ENCODE results near the genes STXBP4 and TRIM25.

GRCh38 chr17:54302907-54303297, 480.2 kb downstream of the KIF2B start:
- PRO-cap: no peak
- RAMPAGE, long total RNA, 5 experiments: no peak in any of the 5 experiments
- RRBS: no CpG with 5 or more reads among the region's 1 CpG

DNA sequence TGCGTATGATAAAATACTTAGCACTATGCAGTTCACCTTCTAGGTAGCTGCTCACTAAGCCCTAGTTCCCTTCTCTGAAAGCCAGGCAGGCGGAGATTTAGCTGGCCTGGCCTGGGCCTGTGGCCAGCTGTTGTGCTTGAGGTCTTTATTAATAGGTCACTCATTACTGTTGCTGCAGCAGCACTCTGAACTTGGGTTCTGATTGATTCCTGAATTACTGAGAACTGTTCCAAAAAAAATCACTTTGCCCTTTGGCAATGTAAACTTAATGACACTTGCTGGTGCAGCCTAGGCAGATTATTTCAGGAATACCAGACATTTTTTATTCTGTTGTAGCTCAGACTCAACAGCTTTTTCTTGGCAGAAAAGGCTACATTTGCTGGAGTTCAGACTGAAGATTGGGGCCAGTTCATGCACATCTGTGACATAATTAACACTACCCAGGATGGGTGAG, 2.7 kb downstream of the TOM1L1 start:
- PRO-cap: unidirectional peak, minus-strand start at position 73 of the sequence
- RAMPAGE, long total RNA, 5 experiments: no peak in any of the 5 experiments
- RRBS: no CpG with 5 or more reads among the region's 2 CpGs

DNA sequence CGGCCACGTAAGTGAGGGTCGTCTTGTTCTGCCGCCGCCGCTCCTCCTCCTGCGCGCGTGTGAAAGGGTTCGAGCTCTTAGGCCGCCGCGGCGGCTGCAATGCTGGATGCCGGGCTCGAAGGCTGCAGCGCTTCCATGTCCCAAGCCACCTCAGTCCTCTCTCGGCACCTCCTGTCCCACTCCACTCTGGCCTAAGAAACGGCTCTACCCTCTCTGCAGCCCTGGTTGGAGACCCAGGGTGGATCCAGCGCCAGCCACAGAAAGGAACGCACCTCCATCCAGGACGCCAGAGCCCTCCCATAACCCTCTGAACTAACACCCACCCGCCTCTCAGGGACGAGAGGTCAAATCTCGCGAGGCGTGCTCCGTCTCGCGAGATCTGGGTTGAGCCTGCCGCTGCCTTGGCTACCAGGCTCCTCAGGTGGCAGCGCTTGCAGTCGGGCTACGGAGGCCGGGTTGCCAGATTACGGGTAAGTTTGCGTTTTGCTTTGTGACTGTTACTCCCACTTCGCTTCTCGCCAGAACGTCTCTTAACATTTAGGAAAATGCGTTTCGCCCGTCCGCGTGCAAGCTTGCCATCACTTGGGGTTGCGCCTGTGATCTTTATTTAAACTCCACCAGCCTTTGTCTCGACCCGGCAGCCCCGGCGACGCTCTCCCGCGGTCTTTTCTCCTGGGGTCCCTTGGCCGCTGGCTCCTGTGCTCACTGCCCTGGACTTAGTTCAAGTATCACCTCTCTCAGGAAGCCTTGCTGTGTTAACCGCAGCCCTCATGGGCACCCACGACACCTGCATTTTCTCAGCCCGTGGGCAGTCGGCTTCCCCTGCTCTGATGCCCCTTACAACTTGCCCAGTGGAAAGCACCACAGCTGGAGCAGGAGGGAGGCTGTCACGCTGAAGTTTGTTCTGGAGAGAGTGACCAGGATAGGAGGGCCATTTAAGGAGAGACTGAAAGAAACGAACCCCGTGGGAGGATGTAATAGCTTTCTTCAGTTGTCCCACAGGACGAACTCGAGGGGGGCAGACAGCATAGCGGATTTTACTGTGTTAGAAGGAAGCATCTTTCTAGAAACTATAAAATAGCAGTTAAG, at the start of gene STXBP4:
Gene STXBP4, plus strand, starts transcription at position 420 of the 1,089 bp plus-strand sequence.
- PRO-cap: bidirectional peak, plus-strand start at position 427 of the sequence, minus-strand start at position 309 of the sequence
- RAMPAGE, long total RNA, 5 experiments: start-site peak on the plus strand in 3 of 5 experiments, centred at positions 408 to 433 of the sequence, 36 to 523 reads per replicate; start-site peak on the minus strand in 5 of 5 experiments, centred at positions 282 to 330 of the sequence, 25 to 798 reads per replicate
- RRBS: no CpG with 5 or more reads among the region's 64 CpGs

GRCh38 chr17:55219384-55219776, 45.4 kb upstream of the HLF start:
- PRO-cap: no peak
- RAMPAGE, long total RNA, 5 experiments: no peak in any of the 5 experiments
- RRBS: no CpG with 5 or more reads among the region's 1 CpG

GRCh38 chr17:55266648-55267337, 2.0 kb downstream of the HLF start:
- PRO-cap: no peak
- RAMPAGE, long total RNA, 5 experiments: no peak in any of the 5 experiments
- RRBS: no CpG with 5 or more reads among the region's 4 CpGs

DNA sequence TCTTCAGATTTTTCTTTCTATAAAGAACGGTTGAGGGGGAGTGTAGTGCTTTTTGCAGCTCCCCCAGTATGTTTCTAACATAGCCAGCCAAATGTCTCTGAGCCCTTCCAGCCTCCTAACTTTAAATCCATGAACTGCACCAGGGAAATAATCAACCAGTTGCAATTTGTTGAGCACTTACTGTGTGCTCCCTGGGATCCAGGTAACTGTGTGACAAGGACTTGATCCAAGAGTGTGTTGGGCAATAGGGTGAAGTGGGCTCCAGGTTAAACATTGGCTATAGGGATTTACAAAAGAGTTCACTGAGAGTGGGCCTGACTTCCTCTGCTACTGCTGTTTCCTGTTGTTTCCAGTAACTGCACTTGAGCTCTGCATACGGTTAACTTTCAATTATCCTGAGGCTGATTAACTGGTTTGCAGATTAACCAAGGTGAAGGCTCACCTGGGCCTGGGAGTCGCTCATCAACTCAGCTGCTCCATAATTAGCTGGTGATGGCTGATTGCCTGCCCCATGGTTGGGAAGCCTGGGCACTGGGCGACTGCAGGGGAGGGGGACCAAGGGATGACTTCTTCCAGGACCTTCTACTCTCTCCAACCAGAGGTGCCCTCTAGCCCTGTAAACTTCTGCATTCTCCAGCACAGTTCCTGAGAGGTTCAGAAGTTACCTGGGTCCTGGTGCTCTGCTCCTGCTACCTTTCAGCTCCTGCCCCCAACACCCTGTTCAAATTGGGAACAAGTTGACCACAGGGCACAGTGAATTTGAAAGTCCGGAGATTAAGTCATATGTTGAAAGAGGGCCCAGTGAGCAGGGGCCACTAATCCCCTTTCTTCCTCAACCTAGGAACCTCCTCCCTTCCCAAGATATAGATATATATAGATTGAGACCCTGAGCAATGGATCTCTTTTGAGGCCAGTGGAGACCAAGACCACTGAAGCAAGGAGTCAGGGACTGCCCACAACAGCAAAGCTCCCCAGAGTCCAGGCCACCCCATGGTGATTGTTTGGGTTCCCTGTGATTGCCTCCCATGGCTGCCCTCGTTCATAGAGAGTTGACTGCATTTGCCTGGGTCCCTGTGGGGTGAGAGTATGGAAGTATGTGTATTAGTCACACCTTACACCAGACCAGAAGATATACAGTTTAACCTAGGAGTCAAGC, 19.7 kb downstream of the HLF start:
- PRO-cap: no peak
- RAMPAGE, long total RNA, 5 experiments: no peak in any of the 5 experiments
- RRBS: no CpG with 5 or more reads among the region's 6 CpGs

- PRO-cap: no peak
- RAMPAGE, long total RNA, 5 experiments: no peak in any of the 5 experiments
- RRBS: no CpG with 5 or more reads among the region's 9 CpGs
These were observed 30.7 kb downstream of the HLF start for GRCh38 chr17:55295254-55296089.

DNA sequence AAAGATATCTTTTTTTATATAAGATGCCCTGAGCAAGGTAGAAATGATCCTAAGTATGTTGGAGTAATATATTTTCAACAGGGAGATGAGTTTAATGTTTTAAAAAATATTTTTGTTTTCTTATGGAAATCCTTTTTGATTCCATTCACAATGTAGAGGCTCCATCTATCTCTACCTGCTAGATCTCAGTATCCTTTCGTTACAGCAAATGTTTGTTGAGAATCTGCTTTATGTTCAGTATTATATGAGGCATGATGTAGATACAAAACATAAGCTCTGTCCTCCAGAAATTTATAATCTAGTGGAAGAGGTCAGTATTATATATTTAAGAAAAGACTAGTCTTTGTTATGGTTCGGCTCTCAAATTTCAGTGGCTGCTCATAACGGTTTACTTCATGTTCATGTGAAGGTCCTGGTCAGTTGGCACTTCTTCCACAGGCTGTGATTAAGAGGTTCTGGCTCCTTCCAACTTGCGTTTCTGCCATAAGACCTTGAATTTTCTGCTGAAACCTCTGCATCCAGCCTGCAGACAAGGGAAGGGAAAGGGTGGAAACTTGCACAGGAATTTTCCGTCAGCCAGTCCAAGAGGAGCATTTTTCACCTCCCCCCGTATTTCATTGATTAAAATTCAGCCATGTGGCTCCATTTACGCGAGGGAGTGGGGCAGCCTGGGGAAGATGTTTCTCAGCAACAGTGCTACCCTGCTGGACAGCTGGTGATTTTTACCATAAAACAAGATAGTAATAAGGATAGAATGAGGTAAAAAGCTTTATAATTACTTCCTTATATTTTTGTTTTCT, 110.2 kb downstream of the TMEM100 start:
- PRO-cap: no peak
- RAMPAGE, long total RNA, 5 experiments: no peak in any of the 5 experiments
- RRBS: no CpG with 5 or more reads among the region's 8 CpGs

- PRO-cap: no peak
- RAMPAGE, long total RNA, 5 experiments: no peak in any of the 5 experiments
- RRBS: no CpG with 5 or more reads among the region's 4 CpGs
These were observed 8.0 kb upstream of the TMEM100 start for GRCh38 chr17:55730454-55731221.

DNA sequence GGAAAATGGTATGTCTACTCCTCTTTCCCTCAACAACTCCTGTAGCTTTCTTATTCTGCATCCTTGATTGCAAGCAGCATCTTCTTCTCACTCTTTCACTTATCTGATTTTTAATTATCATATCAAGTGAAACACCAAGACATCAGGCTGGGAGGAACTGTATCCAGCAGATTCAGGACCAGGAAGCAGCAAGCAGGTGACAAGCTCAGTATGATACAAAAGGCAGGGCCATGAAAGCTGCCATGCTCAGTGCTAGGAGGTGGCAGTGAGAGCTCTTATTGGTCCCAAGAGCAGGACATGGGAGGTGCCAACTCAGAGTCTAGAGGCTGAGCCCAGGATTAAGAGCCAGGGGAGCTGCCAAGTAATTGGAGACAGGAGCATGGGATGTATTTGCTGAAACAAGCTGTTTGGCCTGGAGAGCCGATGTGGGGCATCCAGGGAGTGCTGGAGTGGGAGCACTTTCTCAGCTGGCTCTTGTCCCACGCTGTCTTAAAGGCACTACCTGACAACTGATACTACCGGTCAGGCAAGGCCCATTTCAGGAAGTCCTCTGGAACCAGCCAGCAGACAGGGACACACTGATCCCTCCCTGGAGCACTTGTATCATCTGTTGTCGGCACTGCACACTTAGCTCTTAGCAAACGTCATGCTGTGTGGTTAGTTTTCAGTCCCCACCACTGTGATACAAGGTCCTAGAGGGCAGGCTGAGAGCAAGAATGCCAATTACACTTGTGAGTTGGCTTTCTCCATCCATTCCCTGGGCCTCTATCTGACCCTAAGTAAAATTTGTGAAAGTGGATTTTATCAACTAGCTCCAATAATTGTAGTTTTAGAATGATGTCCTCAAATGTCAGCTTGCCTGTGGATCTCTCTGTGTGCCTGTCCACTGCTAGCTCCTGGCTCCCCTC, 19.3 kb downstream of the ANKFN1 start:
- PRO-cap: no peak
- RAMPAGE, long total RNA, 5 experiments: no peak in any of the 5 experiments
- RRBS: no CpG with 5 or more reads among the region's 5 CpGs

DNA sequence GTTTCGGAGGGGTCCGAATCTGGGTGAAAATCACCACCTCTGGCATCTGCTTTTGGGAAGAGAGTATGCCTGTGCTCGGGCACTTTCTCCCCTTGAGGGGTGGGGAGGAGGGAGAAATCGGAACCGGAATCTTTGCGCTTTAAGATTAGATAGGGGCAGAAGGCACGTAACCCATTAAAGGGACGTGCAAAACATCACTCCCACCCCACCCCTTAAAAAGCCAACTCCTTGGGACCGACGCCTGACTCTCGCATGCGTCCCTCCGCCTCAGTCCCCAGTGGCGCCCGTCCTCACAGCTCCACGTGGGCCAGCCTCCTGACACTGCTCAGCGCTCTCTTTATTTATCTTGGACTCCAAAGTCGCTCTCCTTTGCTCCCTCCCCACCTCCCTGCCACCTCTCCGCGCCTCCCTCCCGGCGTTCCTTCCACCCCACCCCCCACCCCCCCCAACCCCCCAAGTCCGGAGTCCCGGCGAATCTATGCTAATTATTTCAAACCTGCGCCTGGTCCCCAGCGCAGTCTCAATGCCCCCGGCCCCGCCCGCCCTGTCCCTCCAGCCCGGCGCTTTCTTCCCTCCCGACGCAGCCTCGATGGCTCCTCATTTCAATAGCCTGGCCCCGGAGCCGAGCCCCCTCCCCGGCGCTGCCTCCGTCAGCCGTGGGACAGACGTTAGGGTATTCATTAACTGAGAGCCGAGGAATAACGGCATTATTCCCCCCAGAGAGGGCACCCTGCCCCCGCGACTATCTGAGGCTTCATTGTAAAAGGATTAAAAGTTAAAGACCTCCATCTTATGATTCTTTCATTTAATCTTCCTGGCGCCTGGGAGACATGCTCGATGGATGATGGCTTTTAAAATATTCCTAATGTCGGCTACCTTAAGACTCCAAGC, 3.1 kb downstream of the NOG start:
- PRO-cap: no peak
- RAMPAGE, long total RNA, 5 experiments: no peak in any of the 5 experiments
- RRBS: 5% methylated on average over 13 of the region's 49 CpGs

- PRO-cap: unidirectional peak, plus-strand start at chr17:56834492; unidirectional peak, minus-strand start at chr17:56834961
- RAMPAGE, long total RNA, 5 experiments: start-site peak on the plus strand in 1 of 5 experiments, at chr17:56835105-56835129 at its widest, 6 reads per replicate
- RRBS: 3% methylated on average over 37 of the region's 93 CpGs
These were observed 651 bp downstream of the DGKE start for GRCh38 chr17:56834308-56835296.

DNA sequence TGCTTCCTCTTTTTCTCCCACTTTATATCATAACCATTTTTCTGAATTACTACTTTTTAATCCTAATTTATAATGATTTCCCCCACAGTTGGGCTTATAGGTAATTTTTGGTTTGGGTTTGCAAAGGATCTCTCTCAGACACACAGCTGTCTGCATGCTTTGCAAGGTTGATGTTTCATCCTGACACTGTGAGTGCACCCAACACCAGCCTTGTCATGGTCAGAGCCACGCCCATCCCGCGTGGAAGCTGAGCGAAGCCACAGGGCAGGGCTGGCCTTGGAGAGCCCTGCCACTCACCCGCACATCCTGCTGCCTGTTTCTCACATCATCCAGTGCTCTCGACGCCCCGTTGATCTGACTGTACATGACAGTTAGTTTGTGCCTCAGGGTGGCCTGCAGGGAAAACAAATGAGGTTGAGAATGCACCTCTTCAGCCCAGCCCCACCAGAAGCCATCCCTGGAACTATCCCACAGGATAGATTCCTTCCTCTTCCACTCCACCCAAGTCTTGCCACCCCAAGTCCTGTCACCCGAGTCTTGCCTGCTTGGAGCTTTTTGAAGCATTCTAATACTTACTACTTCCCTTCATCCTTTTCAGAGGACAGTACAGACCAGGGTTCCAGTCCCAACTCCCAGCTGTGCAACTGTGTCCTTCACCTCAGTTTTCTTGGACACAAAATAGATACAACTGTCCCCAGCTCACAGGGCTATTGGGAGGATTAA, 5.5 kb downstream of the TRIM25 start:
- PRO-cap: no peak
- RAMPAGE, long total RNA, 5 experiments: start-site peak on the minus strand in 4 of 5 experiments, centred at positions 341 to 354 of the sequence, 19 to 125 reads per replicate
- RRBS: no CpG with 5 or more reads among the region's 9 CpGs

GRCh38 chr17:56913253-56914303, at the start of gene TRIM25:
TRIM25 (minus strand) TSS chr17:56914049.
- PRO-cap: unidirectional peak, plus-strand start at chr17:56913683; unidirectional peak, plus-strand start at chr17:56913721; bidirectional peak, plus-strand start at chr17:56913820, minus-strand start at chr17:56913732; bidirectional peak, plus-strand start at chr17:56914176, minus-strand start at chr17:56914048
- RAMPAGE, long total RNA, 5 experiments: start-site peak on the minus strand in 5 of 5 experiments, at chr17:56913356-56914102 at its widest, 17 to 239 reads per replicate
- RRBS: 2% methylated on average over 15 of the region's 94 CpGs

DNA sequence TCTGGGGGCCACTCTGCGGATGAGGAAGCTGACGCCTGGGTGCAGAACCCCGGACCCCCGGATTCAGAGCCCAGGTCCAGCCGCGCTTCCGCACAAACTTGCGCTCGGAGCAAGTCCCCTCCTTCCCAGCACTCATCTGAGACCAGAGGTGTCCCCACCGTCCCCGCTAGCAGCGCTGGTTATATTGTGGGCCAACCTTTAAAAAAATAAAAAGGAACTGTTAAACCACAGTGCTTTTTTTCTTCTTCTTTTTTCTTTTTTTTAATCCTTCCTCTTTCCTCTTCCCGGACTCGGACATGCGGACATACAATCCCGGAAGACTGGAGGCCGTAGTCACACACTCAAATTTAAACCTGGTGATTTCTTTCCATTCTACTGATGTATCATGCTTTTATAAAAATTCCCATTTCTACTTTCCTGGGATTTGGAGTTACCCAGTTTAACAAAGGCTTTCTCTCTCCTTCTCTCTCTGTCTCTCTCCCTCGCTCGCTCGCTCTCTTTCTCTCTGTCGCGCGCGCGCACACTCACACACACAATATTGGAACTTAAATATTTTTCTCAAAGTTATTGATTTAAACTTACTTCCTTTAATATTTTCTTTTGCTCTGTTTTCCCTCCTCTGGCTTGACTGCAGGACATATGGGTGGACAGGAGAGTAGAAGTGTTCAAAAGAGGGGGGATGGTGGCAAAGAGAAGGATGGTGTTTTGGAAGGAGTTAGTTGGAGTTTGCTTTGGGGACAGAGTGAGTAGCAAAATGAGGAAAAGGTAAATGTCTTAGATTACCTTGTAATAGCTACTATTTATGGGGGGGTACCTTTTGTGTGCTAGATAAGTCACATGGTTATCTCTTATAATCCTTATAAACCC, 688 bp upstream of the TRIM25 start:
- PRO-cap: bidirectional peak, plus-strand start at position 309 of the sequence, minus-strand start at position 138 of the sequence
- RAMPAGE, long total RNA, 5 experiments: no peak in any of the 5 experiments
- RRBS: 2% methylated on average over 3 of the region's 25 CpGs

DNA sequence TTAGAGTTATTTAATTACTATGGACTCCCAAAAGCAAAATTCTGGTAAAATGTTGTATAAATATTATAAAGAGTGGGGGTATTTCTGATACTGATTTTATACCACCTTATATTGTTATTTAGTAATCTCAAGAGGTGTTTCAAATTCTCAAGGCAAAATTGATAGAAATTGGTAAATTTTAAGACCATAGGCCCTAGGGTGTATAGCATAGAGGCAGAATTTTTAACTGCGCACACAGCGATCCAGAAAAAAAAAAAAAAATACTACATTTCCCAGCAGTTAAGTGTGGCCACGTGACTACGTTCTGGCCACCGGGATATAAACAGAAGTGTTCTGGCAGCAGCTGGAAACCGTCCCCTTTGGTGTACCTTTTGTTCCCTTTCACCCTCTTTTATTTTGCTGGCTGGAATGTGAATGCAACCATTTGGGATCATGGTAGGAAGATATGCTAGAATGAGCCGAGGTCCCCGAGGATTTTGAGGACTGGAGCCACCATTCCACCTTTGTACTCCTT, 52.8 kb upstream of the AKAP1 start:
- PRO-cap: no peak
- RAMPAGE, long total RNA, 5 experiments: no peak in any of the 5 experiments
- RRBS: no CpG with 5 or more reads among the region's 8 CpGs

GRCh38 chr17:57110884-57111519, 26.0 kb downstream of the AKAP1 start:
- PRO-cap: no peak
- RAMPAGE, long total RNA, 5 experiments: start-site peak on the plus strand in 1 of 5 experiments, at chr17:57110999-57111275 at its widest, 5 reads per replicate
- RRBS: no CpG with 5 or more reads among the region's 13 CpGs

GRCh38 chr17:57262147-57262853, 6.0 kb downstream of the MSI2 start:
- PRO-cap: no peak
- RAMPAGE, long total RNA, 5 experiments: start-site peak on the plus strand in 1 of 5 experiments, at chr17:57262175-57262775 at its widest, 16 reads per replicate
- RRBS: no CpG with 5 or more reads among the region's 10 CpGs

GRCh38 chr17:57405867-57406702, 149.8 kb downstream of the MSI2 start:
- PRO-cap: no peak
- RAMPAGE, long total RNA, 5 experiments: no peak in any of the 5 experiments
- RRBS: 58% methylated on average over 2 of the region's 22 CpGs

- PRO-cap: unidirectional peak, minus-strand start at chr17:57407991
- RAMPAGE, long total RNA, 5 experiments: no peak in any of the 5 experiments
- RRBS: no CpG with 5 or more reads among the region's 5 CpGs
These were observed 151.5 kb downstream of the MSI2 start for GRCh38 chr17:57407855-57408262.

Measured in stomach (tissue), 7 donors.